Upper lobe of left lung (tissue), 5 donors: ENCODE measurements around a stretch of chr3.

- PRO-cap, 2 experiments: peak in 1 of 2 experiments; most common plus-strand start chr3:141426635 (in 1); most common minus-strand start chr3:141426510 (in 1)
- RAMPAGE, long total RNA, 4 experiments: no peak in any of the 4 experiments
Observed at GRCh38 chr3:141426418-141426879, 58.1 kb downstream of the ZBTB38 start.

- PRO-cap, 2 experiments: no peak in any of the 2 experiments
- RAMPAGE, long total RNA, 4 experiments: no peak in any of the 4 experiments
Observed at GRCh38 chr3:141456258-141456851, 30.5 kb upstream of the RASA2 start.

- PRO-cap, 2 experiments: no peak in any of the 2 experiments
- RAMPAGE, long total RNA, 4 experiments: no peak in any of the 4 experiments
Observed at GRCh38 chr3:141549460-141550324, 62.9 kb downstream of the RASA2 start.

GRCh38 chr3:141659684-141660149 is 78.4 kb upstream of the RNF7 start:
- PRO-cap, 2 experiments: no peak in any of the 2 experiments
- RAMPAGE, long total RNA, 4 experiments: no peak in any of the 4 experiments

DNA sequence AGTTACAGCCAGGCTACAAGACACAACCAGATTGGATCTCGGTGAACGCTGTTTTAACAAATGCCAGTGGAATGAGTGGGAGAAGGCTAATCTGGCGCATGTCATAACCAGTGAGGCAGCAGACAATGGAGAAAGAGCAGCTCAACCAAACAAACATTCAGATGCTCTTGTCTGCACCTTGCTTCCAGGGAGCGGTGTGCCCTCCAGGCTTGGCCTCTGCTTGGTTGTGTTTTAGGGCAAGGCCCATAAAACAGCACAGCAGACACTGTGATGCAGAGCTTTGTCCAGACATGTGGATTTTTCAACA is 45.9 kb upstream of the ATP1B3 start:
- PRO-cap, 2 experiments: no peak in any of the 2 experiments
- RAMPAGE, long total RNA, 4 experiments: no peak in any of the 4 experiments

GRCh38 chr3:141920602-141921024 is 44.2 kb downstream of the ATP1B3 start:
- PRO-cap, 2 experiments: no peak in any of the 2 experiments
- RAMPAGE, long total RNA, 4 experiments: no peak in any of the 4 experiments

DNA sequence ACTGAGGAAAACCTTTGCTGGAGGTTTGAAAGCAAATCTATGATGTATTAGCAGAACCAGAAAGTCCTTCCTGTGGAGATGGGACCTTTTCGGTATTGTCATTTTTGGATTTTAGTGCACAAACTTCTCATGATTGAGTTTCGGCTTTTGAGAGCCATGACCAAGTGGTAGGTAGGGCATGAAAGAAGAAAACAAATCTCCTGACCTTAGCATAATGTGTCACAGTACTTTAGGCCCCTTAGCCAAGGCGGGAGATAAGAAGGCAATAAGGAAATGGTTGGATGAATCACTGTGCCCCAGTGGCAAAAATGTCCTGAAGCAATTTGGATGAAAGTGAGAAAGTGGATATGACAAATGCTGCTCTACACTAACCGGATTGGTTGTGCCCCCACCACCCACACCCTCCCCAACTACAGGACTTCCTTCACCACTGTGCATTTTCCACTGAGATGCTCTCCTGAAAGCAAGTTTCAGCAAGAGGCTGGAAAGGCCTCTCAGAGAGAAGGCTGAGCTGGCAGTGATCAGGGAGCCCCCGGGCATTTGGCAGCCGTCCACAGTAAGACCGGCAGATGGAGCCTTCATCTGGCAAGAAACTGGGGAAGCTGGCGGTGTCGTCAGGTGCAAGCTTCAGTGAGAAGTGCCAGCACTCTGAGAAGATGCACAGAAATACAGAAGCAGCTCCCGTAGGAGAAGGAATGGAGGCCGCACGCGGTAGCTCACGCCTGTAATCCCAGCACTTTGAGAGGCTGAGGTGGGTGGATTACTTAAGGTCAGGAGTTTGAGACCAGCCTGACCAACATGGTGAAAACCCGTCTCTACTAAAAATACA is 63.8 kb downstream of the ATP1B3 start:
- PRO-cap, 2 experiments: no peak in any of the 2 experiments
- RAMPAGE, long total RNA, 4 experiments: no peak in any of the 4 experiments

DNA sequence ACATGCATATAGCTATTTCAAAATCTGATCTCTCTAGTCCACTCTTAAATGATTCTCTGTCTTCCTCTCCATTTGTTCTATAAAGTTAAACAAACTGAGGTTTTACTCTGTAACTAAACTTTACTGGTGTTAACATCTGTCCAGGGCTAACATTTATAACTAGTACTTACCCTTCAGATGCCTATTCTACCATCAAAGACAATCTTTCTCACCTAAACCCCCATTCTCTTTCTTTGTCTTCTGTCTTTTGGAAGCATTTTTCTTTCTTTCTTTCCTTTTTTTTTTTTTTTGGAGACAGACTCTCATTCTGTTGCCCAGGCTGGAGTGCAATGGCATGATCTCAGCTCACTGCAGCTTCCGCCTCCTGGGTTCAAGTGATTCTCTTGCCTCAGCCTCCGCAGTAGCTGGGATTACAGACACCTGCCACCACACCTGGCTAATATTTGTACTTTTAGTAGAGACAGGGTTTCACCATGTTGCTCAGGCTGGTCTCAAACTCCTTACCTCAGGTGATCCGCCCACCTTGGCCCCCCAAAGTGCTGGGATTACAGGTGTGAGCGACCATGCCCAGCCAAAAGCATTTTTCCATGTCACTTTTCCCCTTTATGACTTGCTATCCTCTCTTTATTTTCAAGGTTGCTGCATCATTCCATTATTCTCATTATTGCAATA is 58.9 kb downstream of the TFDP2 start:
- PRO-cap, 2 experiments: no peak in any of the 2 experiments
- RAMPAGE, long total RNA, 4 experiments: start-site peak on the minus strand in 2 of 4 experiments, centred at positions 95 to 200 of the sequence, 6 to 10 reads per replicate

- PRO-cap, 2 experiments: no peak in any of the 2 experiments
- RAMPAGE, long total RNA, 4 experiments: no peak in any of the 4 experiments
Observed at GRCh38 chr3:142148374-142148727, 993 bp downstream of the TFDP2 start.

- PRO-cap, 2 experiments: no peak in any of the 2 experiments
- RAMPAGE, long total RNA, 4 experiments: no peak in any of the 4 experiments
Observed at GRCh38 chr3:142239438-142239815, 14.0 kb upstream of the GK5 start.

- PRO-cap, 2 experiments: no peak in any of the 2 experiments
- RAMPAGE, long total RNA, 4 experiments: start-site peak on the minus strand in 1 of 4 experiments, at chr3:142431070-142431145 at its widest, 12 reads per replicate
Observed at GRCh38 chr3:142430781-142431390, 17.0 kb downstream of the XRN1 start.

DNA sequence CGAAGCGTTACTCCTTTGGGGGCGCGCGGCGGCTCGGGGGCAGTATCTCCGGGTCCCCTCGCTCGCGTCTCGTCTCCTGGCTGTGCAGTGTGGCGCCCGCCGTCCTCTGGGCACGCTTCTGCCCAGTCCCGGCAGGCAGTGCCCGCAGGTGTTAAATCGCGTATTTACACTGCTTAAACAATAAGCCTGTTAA is 268 bp downstream of the PLS1 start:
- PRO-cap, 2 experiments: no peak in any of the 2 experiments
- RAMPAGE, long total RNA, 4 experiments: no peak in any of the 4 experiments

- PRO-cap, 2 experiments: peak in 1 of 2 experiments; most common minus-strand start chr3:142724810 (in 1)
- RAMPAGE, long total RNA, 4 experiments: no peak in any of the 4 experiments
Observed at GRCh38 chr3:142724765-142725234, 966 bp downstream of the TRPC1 start.

DNA sequence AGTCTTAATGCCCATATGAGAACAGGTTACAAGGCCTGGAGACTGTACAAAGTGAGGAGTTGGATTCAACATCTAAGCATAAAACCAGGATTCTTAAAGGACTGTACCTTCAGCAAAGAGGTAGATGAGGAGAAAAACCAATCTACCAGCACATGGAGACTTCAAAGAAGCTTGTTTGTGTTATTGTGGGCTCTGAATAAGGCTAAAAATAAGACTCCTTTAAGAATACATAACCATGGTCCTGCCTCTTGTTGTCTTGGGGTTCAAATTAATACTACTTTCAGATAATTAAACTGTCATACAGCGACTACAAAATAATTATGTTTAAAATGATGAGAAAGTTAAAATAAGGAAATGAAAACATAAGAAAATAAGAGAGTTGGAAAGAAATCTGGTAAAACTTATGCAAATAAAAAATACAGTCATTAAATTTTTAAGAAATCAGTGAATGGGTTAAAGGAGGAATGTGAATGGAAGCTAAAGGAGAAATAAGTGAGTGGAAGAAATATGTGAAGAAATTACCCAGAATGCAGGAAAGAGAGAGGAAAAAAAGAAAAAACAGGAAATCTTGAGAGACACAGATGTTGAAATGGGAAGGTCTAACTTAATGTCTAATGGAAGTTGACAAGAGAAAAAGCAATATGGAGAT is 10.2 kb downstream of the TRPC1 start:
- PRO-cap, 2 experiments: no peak in any of the 2 experiments
- RAMPAGE, long total RNA, 4 experiments: no peak in any of the 4 experiments

- PRO-cap, 2 experiments: no peak in any of the 2 experiments
- RAMPAGE, long total RNA, 4 experiments: no peak in any of the 4 experiments
Observed at GRCh38 chr3:142941457-142942276, 21.8 kb downstream of the PAQR9 start.

DNA sequence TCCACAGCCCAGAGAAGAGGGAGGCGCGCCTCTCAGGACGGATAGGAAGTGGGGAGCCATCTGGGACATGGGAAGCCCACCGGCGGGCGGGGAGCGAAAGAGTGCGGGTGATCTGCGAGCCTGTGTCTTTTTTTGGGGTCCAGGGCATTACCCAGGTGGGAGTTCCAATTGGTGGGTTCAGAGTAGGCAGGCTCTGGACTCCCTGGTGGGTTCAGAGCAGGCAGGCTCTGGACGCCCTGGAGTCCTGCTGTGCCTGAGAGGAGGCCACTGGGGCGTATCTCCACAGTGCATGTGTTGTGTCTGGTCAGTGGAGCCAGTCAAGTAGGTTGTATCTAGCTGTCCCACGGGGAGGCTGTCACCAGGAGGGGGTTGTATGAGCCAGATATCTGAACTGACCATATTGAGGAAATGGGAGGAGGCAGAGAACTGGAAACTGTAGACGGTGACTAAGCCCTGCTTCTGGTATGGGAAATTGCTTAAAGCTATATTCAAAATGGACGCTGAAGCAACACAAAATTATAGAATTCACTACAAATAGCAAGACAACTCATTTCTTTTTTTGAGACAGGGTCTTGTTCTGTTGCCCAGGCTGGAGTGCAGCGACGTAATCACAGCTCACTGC is 34.6 kb upstream of the CHST2 start:
- PRO-cap, 2 experiments: no peak in any of the 2 experiments
- RAMPAGE, long total RNA, 4 experiments: no peak in any of the 4 experiments

- PRO-cap, 2 experiments: no peak in any of the 2 experiments
- RAMPAGE, long total RNA, 4 experiments: no peak in any of the 4 experiments
Observed at GRCh38 chr3:143124452-143125610, 5.3 kb downstream of the CHST2 start.

GRCh38 chr3:143443537-143443990 is 324.0 kb downstream of the CHST2 start:
- PRO-cap, 2 experiments: no peak in any of the 2 experiments
- RAMPAGE, long total RNA, 4 experiments: no peak in any of the 4 experiments

DNA sequence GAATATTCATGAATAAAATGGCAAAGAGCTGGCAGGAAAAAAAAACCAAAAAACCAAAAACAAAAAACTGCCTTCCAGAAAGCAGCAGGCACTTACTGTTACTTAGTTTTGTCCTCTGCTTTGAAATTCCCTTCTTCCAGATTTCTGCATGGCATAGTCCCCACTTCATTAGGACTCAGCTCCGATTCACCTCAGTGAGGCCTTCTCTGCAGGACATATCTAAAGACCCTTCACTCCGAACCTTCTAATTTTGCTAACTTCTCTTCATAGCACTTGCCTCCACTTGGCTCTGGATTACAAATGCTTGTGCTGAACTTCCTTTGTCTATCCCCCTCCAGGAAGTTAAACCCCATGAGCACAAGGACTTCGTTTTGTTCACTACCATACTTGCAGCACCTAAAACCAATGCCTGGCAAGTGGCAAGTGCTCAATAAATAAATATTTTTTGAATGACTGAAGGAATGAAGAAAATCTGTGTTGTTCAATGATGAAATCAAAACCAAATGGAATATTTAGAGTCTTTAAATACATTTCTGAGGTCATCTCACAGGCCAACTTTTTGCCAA is 23.9 kb downstream of the SLC9A9 start:
- PRO-cap, 2 experiments: no peak in any of the 2 experiments
- RAMPAGE, long total RNA, 4 experiments: no peak in any of the 4 experiments

- PRO-cap, 2 experiments: peak in 1 of 2 experiments; most common plus-strand start chr3:143972700 (in 1); most common minus-strand start chr3:143972463 (in 1)
- RAMPAGE, long total RNA, 4 experiments: no peak in any of the 4 experiments
Observed at GRCh38 chr3:143972285-143973014, 827 bp downstream of the DIPK2A start.